A549 (cell line): ENCODE measurements around a stretch of chr3.

- PRO-cap: no peak
CAGE:
- cytosol, long polyA plus RNA: no peak
- long polyA plus RNA: no peak
- nucleus, long polyA plus RNA: no peak
These were observed 25.7 kb downstream of the TRIM71 start for GRCh38 chr3:32843426-32843970.

DNA sequence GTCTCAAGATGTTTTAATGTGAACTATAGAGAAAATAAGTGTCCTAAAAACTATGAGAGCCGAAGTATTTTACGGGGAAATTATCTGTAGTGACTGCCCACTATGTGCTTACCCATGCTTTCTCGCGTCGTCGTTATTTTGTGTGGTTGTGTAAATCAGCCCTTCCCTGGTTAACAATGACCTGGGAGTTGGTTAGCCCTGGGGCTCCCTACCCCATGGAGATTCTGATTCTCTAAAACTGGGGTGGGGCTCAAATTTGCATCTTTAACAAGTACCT, 26.1 kb downstream of the TRIM71 start:
- PRO-cap: no peak
CAGE:
- cytosol, long polyA plus RNA: no peak
- long polyA plus RNA: no peak
- nucleus, long polyA plus RNA: no peak

DNA sequence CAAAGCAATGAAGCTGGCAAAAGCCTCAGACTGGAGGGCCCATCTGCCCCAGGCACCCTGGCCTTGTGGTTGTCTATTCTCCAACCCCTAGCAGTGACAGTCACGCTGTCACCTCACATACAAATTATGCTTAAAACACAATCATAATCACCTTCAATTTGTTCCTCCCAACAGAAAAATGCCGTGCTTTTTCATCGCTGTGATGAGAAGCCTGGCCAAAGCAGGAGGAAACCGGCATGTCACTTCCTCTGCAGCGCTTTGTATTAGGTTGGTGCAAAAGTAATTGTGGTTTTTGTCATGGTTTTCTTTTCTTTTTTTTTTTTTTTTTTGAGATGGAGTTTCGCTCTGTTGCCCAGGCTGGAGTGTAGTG, 41.8 kb downstream of the GLB1 start:
- PRO-cap: no peak
CAGE:
- cytosol, long polyA plus RNA: no peak
- long polyA plus RNA: no peak
- nucleus, long polyA plus RNA: no peak

DNA sequence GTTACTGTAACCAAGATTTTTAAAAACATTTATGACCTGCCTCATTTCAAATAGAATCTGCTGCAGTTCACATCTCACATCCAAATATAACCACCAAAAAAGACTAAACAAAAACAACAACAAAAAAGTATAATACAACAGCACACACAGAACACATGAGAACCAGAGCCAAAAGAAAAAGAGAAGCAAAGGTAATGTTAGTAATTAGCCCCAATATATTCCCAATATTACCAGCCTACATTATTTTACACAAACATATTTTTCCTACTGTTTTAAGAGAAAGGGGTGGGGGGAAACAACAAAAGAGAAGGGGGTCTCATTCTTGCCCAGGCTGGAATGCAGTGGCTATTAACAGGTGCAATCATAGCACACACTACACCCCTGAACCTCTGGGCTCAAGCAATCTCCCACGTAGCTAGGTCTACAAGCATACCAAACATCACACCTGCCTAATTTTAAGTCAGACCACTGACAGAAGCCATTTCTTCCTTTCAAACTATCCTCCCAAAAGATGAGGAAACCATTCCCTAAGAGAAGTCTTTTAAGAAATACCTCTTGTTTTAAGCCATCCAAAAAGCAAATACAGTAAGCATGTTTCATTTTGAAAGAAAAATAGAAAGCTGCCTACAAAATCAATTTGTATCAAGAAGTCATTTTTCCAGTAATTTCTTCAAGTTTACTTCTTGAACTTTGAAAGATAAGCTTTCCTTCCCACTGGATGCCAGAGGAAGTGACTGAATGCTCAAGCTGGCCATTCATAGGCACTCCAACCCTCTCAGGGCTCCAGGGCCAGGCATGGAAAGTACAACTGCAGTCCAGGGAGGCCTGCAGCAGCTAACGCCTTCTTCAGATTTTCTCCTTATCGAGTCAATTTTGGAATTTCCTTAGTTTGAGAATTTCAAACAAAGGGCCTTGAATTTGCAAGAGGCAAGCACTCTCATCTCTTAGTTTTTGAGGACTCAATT, 3.0 kb downstream of the UBP1 start:
- PRO-cap: no peak
CAGE:
- cytosol, long polyA plus RNA: no peak
- long polyA plus RNA: no peak
- nucleus, long polyA plus RNA: start-site peak on the minus strand centred at position 227 of the sequence, 148 bp wide, 38 and 21 reads in 2 replicates

- PRO-cap: no peak
CAGE:
- cytosol, long polyA plus RNA: no peak
- long polyA plus RNA: no peak
- nucleus, long polyA plus RNA: no peak
These were observed 1.9 kb downstream of the UBP1 start for GRCh38 chr3:33438207-33438812.

DNA sequence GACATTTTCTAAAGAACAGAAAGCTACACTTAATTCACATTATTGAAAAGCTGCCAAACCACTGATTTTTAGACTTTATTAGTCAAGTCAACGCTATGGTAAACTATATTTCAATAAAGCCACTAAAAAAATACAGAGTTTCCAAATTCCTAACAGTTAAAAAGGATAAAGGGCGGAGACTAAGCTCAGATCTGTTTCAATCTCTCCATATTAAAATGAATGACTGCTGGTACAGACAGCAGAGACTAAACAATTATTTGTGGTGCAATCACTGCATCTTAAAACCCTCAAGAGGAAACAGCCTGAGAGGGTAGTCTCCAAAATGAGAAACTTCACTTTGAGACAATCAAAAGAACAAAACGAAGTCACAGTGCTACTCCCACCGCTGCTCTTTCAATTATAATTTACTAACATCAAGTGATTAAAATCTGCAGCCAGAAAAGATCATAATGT, 1.3 kb downstream of the UBP1 start:
- PRO-cap: no peak
CAGE:
- cytosol, long polyA plus RNA: no peak
- long polyA plus RNA: no peak
- nucleus, long polyA plus RNA: no peak

GRCh38 chr3:33841676-33842321, 43.4 kb downstream of the PDCD6IP start:
- PRO-cap: no peak
CAGE:
- cytosol, long polyA plus RNA: no peak
- long polyA plus RNA: no peak
- nucleus, long polyA plus RNA: no peak

GRCh38 chr3:33917756-33918424, 119.5 kb downstream of the PDCD6IP start:
- PRO-cap: no peak
CAGE:
- cytosol, long polyA plus RNA: no peak
- long polyA plus RNA: no peak
- nucleus, long polyA plus RNA: no peak

- PRO-cap: no peak
CAGE:
- cytosol, long polyA plus RNA: no peak
- long polyA plus RNA: no peak
- nucleus, long polyA plus RNA: no peak
These were observed 25.2 kb downstream of the ARPP21 start for GRCh38 chr3:35664362-35665032.

- PRO-cap: no peak
CAGE:
- cytosol, long polyA plus RNA: no peak
- long polyA plus RNA: no peak
- nucleus, long polyA plus RNA: no peak
These were observed 22.9 kb upstream of the DCLK3 start for GRCh38 chr3:36787172-36787657.

DNA sequence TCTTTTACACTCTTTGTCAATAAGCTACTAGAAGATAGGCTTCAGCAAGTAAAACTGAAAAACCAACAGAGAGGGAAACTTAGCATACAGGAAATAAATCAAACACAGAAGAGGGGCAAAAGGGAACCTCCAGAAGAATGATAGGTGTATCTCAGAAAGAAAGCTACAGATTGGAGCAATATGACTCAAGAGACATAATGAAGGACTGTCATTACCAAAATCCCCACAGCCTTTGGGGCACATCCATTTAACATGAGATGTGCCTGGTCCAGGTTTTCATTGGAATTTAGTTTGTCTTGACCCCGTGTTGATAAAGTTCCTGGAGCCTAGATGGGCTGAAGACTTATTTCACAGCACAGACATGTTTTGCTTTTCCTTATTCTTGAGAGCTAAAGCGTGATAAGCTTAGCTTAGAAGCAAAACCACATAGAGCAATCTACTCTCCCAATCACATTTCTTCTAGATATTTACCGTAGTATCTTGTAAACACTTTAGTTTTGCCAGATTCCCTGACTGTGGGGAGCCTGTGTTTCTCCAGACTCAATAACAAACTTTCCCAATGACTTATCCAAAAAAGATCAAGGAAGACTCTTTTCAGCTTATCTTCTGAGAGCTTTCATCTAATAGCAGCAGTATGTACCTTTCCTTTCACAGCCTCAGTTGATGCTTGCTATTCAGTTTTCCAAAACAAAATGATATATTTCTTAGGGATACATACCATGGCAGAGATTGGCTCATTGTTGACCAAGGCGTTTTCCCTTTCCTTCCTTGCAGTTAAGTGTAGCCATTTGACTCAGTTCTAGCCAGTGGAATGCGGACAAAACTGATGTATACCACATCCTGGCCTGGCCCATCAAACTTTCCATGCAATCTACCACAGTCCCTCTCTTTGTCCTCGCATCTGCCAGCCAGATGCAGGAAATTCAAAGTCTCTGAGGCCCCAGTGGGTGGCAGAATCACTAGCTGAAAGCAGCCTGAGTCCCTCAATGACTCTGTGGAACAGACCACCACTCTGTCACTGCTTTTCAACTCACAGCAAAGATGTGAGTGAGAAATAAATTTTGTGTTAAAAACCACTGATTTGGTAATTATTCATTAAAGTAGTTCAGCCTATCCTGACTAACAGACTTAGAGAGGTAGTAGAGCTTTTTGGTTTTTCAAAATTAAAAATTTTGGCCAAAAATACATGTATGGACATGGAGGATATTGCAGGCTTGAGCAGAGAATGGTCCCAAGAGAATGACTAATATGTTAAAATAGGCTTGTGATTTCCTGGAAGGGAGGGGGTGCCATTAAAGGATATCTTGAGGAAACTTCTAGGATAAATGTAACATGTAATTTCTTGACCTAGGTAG, 11.3 kb downstream of the LRRFIP2 start:
- PRO-cap: no peak
CAGE:
- cytosol, long polyA plus RNA: no peak
- long polyA plus RNA: no peak
- nucleus, long polyA plus RNA: no peak

GRCh38 chr3:37301942-37302474, 58.9 kb downstream of the GOLGA4 start:
- PRO-cap: no peak
CAGE:
- cytosol, long polyA plus RNA: no peak
- long polyA plus RNA: no peak
- nucleus, long polyA plus RNA: no peak

DNA sequence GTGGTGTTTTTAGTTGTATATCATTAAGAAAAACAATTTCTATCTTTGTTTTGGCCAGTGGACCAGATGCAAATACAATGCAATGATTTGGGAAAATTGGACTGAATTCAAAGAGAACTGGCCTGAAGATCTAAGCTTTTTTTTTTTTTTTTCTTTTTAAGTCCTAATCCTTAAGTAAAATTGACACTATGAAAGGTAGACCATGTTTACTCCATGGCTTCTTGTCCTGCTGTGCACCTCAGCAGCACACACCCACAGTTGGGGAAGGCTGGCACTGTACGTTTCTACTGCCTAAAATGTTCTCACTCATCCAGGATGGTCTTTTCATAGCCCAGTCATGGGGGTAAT, 92.5 kb downstream of the GOLGA4 start:
- PRO-cap: no peak
CAGE:
- cytosol, long polyA plus RNA: no peak
- long polyA plus RNA: no peak
- nucleus, long polyA plus RNA: no peak

- PRO-cap: no peak
CAGE:
- cytosol, long polyA plus RNA: no peak
- long polyA plus RNA: no peak
- nucleus, long polyA plus RNA: no peak
These were observed 19.4 kb upstream of the ITGA9 start for GRCh38 chr3:37432454-37433104.

GRCh38 chr3:37453302-37454578, 1.8 kb downstream of the ITGA9 start:
- PRO-cap: no peak
CAGE:
- cytosol, long polyA plus RNA: no peak
- long polyA plus RNA: no peak
- nucleus, long polyA plus RNA: no peak

GRCh38 chr3:37457280-37458365, 5.7 kb downstream of the ITGA9 start:
- PRO-cap: no peak
CAGE:
- cytosol, long polyA plus RNA: no peak
- long polyA plus RNA: no peak
- nucleus, long polyA plus RNA: no peak

- PRO-cap: no peak
CAGE:
- cytosol, long polyA plus RNA: no peak
- long polyA plus RNA: no peak
- nucleus, long polyA plus RNA: no peak
These were observed 37.2 kb downstream of the CTDSPL start for GRCh38 chr3:37898464-37899777.

- PRO-cap: no peak
CAGE:
- cytosol, long polyA plus RNA: no peak
- long polyA plus RNA: no peak
- nucleus, long polyA plus RNA: no peak
These were observed 54.3 kb upstream of the VILL start for GRCh38 chr3:37936212-37936715.

DNA sequence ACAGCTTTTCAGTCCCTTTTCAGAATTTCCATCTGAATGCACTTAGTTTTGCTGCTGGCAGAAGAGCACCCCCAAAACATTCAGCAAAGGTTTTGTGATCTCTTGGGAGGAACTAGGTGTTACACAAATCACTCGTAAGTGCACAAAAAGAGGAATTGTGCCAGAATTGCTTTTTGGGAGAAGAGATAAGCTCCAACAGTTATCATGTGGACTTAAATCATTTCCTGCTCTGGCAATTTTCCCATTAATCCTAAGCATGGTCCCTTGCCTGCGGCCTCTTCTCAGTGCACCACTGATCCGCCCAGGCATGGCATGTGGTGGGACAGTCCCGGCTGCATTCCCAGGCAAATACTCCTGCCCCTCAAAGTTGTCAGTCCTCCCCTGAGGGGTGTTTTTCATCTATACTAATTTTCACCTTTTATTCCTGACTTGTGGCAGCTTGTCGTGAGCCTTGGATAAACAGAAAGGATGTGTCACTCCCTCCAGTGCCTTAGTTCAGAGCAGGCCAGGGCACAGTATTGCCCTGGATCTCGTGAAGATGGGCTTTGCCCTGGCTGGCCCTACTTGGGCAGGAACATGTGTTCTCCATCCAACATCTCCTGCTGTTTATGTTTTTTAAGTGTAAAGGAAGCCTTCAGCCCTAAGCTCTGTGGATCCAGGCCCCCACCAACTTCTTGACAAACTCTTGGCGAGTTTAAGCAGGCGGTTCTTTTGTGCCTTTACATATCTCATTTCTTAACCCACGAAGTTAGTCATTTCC, 44.6 kb upstream of the VILL start:
- PRO-cap: no peak
CAGE:
- cytosol, long polyA plus RNA: no peak
- long polyA plus RNA: no peak
- nucleus, long polyA plus RNA: no peak

- PRO-cap: no peak
CAGE:
- cytosol, long polyA plus RNA: no peak
- long polyA plus RNA: no peak
- nucleus, long polyA plus RNA: no peak
These were observed 13.8 kb downstream of the PLCD1 start for GRCh38 chr3:38015510-38016172.